ENCODE results near the gene RHOH.

- PRO-cap, 10 experiments: no peak in any of the 10 experiments
Observed at GRCh38 chr4:38990243-38990604, 42.0 kb downstream of the TMEM156 start.

DNA sequence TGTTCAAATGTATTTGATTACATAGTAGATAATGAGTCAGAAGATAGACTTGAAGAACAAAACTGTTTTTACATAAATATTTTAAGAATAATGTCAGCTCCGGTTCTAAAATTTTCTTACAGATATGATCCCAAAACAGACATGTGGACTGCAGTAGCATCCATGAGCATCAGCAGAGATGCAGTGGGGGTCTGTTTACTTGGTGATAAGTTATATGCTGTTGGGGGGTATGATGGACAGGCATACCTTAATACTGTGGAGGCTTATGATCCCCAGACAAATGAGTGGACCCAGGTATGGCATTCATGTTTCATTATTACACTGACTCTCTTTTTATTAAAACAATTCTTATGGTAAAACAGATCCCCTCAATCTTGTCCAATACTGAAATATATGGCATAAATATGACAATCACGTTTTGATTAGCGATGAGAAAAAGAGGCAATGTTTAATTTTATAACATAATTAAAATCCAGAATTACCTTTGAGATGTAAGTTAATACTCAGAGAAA is 53.1 kb downstream of the KLHL5 start:
- PRO-cap, 10 experiments: no peak in any of the 10 experiments

- PRO-cap, 10 experiments: no peak in any of the 10 experiments
Observed at GRCh38 chr4:39306418-39306731, 59.8 kb downstream of the RFC1 start.

DNA sequence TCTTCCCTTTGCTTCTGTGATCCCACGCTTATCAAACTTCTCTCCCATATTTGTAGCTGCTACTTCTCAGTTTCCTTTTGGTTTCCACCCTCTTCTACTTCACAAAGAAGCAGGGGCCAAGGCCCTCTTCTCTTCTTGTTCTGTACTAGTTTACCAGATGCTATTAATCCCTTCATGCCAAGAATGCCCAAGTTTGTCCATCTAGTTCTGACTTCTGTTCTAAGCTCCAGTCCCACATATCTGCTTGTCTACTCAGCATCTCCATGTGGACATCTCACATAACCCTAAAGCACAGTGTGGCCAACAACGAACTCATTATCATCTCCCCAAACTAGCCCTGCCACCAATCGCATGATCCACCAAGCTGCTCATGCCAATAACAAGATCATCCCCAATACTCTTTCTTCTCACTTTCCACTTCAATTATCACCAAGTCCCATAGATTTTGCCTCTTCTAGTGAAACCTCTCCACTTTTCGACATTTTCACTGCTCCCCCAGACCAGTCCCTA is 50.8 kb downstream of the RFC1 start:
- PRO-cap, 10 experiments: no peak in any of the 10 experiments

- PRO-cap, 10 experiments: no peak in any of the 10 experiments
Observed at GRCh38 chr4:39375426-39375843, 9.3 kb upstream of the RFC1 start.

GRCh38 chr4:39455561-39456570 is 2.9 kb downstream of the RPL9 start:
- PRO-cap, 10 experiments: no peak in any of the 10 experiments

DNA sequence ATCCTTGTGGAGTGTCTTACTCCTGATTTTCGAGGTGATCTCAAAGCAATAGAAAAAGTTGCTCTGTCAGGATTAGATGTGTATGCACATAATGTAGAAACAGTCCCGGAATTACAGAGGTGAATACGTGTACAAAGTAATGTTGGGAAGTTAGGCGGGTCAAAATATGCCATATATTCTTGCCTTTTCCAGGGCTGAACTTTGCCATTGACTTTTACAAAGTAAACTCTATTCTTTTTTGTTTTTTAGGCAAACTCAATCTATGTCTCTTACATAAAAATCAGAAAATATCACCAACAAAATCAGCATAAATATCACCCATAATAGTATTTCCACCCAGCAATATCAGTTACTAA is 8.7 kb downstream of the LIAS start:
- PRO-cap, 10 experiments: no peak in any of the 10 experiments

- PRO-cap, 10 experiments: no peak in any of the 10 experiments
Observed at GRCh38 chr4:39523996-39524557, 3.2 kb downstream of the UGDH start.

GRCh38 chr4:39526310-39526595 is 986 bp downstream of the UGDH start:
- PRO-cap, 10 experiments: no peak in any of the 10 experiments

DNA sequence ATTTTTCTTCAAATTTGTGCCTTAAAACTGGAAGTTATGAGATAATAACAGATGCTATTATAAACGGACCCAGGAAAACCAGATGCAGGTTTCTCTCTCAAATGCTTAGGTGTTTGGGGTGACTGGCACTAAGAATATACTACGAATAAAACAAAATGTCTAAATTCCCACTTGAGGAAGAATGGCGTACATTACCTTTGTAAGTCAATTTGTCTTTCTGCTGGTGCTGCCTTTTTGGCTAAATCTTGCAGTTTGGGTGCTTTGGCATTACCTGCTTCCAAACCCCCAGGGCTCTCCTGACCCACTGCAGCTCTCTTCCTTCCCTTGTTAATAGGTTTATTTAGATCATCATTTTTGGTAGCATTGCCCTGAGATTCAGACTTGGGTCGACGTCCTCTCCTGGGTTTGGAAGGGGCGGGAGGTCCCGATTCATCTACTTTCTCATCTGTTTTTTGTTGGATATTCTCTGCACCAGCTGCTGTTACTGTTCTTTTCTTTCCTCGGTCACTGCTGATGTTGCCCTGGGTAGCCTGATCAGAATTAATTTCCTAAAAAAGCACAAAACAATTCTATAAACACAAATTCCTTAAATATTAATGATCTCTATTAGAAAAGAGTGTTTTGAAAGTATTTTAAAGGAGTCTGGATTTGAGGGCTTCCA is 139.9 kb downstream of the UBE2K start:
- PRO-cap, 10 experiments: no peak in any of the 10 experiments

DNA sequence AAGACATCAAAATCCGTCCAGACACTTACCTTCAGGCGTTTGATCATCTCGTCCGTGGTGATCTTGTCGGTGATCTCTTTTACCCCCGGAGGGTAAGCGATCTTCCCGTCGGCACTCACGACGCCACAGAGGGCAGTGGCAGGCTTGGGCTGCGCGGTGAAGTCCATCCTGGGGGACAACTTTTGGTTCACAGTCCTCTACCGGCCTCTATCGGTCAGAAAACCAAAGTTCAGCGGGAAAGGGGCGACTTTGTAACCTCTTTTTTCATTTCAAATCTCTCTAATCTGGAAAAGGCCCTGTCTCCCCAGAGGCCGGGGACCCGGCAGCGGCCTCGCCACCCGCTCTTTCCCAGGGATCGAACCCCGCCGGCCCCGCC is 1.3 kb downstream of the PDS5A start:
- PRO-cap, 10 experiments: peak in 9 of 10 experiments; most common plus-strand start position 225 of the sequence (in 5); most common minus-strand start position 137 of the sequence (in 8)

- PRO-cap, 10 experiments: peak in 9 of 10 experiments; most common plus-strand start chr4:39977691 (in 3); most common minus-strand start chr4:39977603 (in 4)
Observed at GRCh38 chr4:39976787-39977795, 620 bp downstream of the PDS5A start.

DNA sequence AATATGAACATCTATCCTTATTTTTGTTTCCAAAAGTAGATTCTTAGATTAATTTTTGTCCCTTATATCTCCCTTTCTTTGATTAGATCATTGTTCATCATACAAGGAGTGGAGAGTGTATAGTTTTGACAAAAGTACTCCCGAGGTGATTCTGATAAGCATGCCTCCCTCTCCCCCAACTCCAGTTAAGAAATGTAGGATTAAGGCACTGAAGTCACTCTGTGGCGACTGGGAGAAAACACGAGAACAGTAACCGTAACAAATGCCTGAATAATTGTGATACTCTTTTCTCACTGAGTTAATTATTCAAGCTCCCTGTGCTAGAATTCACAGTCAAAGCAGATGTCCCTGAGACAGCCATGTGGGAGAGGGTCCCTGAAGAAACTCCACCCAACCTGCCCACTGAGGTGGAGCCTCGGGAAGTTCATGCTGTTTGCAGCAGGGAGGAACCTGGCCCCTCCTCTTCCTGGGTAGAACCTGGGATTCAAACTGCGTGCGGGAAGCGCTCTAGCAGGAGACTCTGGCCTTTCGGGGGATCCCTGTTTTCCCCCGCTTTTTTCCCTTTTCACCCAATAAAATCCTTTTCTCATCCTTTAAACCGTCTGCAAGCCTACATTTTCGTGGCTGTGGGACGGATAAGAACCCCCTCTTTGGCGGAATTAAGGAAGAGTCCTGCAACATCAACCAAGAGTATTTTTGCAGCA is 20.3 kb upstream of the RHOH start:
- PRO-cap, 10 experiments: peak in 1 of 10 experiments; most common plus-strand start position 487 of the sequence (in 1)

DNA sequence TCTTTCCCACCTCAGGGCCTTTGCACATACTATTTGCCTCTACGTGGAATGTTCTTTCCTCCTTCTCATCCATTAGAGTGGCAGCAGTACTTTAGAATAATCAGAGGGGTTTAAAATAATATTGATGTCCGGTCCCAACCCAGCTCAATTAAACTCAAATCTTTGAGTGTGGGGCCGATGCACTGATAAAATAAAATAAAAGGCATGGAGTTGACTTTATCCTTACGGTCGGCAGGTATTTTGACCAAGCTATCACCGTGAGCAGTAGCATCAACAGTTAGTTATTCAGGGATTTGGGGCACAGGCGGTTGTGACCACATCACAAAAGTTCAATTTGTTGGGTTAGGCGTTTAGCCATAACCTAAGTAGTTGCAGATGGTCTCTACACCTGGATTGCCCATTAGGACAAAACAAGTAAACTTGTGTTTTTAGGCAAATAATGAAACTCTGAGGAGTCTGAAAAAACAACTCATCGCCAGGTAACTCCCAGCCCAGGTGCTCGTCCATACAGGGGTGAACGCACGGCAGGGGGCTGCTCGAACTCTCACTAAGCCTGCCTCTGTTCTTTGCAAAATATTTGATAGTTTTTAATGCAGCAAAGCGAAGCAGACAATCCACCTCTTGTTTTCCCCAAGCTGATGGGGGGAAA is 720 bp upstream of the RHOH start:
- PRO-cap, 10 experiments: peak in 1 of 10 experiments; most common plus-strand start position 284 of the sequence (in 1)

DNA sequence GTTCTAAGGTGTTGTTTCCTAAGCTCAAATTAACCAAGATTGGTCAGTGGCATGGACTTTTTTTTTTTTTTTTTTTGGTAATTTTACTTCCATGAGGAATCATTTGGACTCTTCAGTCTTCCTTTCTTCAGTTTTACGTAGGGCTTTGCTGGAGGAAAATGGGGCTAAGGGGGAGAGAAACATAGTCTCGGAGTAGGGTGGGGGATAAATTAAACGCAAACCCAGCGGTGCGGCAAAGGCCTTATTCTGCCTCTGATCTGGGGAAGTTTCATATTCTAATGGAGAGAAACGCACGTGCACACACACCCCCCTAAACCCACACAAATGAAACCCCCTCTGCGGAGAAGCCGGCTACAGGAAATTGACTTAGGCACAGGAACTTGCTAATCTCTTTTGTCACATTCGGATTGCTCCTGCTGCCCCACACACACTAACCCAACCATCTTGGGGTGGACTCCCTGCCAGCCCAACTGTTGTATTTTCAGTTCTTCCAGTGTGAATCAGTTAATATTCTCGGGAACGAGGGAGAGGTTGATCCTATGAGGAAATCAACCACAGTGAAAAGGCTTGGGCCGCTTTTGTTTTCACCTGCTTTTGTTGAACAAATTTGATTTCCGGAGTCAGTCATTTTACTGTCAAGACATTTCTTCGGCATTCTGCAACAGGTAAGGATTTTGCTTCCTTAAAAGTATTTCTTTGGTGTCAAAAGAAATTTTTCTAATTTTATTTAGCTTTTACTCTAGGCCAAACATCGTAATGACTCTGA is at the start of gene RHOH:
Gene RHOH (plus strand): TSS at position 396 of the 766 bp plus-strand sequence.
- PRO-cap, 10 experiments: peak in 4 of 10 experiments; most common plus-strand start position 396 of the sequence (in 4)

GRCh38 chr4:40200939-40201239 is 4.1 kb downstream of the RHOH start:
- PRO-cap, 10 experiments: peak in 3 of 10 experiments; most common plus-strand start chr4:40201083 (in 3); most common minus-strand start chr4:40201030 (in 1)

- PRO-cap, 10 experiments: no peak in any of the 10 experiments
Observed at GRCh38 chr4:40231371-40231899, 34.6 kb downstream of the RHOH start.

DNA sequence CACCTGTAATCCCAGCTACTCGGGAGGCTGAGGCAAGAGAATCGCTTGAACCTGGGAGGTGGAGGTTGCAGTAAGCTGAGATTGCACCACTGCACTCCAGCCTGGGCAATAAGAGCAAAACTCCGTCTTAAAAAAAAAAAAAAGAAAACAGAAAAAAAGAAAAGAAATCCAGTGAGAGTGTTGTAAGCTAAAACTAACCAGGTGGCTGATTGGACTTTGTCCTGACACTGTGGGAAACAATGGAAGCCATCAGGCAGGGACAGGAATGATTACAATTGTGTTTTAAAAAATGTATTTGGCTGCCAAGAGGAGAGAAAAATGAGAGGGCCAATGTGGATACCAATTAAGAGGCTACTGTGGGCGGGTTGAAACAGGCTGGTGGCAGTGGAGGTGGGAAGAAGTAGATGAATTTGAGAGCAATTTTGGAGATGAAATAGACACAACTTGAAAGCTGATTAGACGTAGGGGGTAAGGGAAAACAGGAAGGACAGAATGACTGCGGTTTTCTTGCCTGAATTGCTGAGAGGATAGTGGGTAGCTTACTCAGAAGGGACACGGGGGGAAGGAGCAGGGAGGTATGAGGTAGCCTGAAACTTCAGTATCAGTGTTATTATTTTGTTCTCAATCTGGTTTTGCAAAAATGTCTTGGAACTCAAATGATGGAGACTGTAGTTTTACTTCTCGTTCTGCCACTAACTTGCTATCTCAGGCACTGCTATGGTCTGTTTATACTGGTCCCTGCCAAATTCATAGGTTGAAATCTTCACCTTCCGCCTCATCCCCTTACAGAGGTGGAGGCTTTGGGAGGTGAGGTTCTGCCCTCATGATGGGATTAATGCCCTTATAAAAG is 45.6 kb upstream of the CHRNA9 start:
- PRO-cap, 10 experiments: no peak in any of the 10 experiments

GRCh38 chr4:40307540-40308195 is 27.5 kb upstream of the CHRNA9 start:
- PRO-cap, 10 experiments: no peak in any of the 10 experiments

GRCh38 chr4:40414701-40415214 is 79.6 kb downstream of the CHRNA9 start:
- PRO-cap, 10 experiments: peak in 1 of 10 experiments; most common minus-strand start chr4:40414974 (in 1)